ENCODE measurements around the genes OR4X1, OR4C13, OR8K3, APLNR and PRG2.

- RRBS, result no CpG with 5 or more reads among the region's 10 CpGs
These were observed 44.2 kb downstream of the PTPRJ start for GRCh38 chr11:48024385-48025104.

GRCh38 chr11:48052065-48052606, 71.8 kb downstream of the PTPRJ start:
- RRBS, result no CpG with 5 or more reads among the region's 5 CpGs

- RRBS, result no CpG with 5 or more reads among the region's 10 CpGs
These were observed 97.7 kb downstream of the PTPRJ start for GRCh38 chr11:48077807-48078614.

DNA sequence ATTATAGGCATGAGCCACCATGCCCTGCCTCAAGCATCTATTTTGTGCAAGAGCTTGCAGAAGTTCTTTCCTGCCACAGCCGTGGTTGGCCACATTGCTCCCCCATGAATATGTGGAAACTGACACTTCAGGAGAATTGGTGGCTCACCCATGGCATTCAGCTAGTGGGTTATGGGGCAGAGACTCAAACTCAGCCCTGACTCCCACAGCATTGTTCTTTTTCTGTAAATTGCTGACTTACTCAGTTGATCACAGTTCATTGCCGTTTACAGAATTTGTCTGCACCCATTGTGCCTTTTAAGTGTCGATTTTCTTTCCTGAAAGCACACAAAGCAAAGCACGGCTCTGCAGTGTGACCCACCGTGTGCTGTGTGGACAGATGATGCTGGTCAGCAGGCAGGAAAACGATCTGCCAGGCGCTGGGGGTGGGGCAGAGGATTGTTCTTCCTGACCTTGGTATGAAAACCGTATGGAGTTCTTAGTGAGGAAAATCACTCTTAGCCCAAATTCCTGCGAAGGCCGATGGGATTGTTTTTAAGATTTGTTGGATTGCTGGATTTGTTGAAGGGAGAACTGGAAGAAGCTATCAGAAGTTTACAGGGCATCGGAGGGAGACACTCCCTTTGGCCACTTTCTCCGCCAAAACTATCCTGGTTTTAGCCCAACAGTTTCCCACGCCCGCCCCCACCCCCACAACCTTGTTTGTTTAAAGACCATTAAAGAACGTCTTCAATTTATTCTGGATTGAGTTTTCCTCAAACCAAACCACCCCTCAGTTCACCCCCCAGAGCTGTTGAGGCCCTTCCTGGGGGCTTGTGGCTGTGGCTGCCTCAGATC, 115.7 kb downstream of the PTPRJ start:
- RRBS, result no CpG with 5 or more reads among the region's 15 CpGs

GRCh38 chr11:48099287-48099793, 117.3 kb upstream of the OR4B1 start:
- RRBS, result no CpG with 5 or more reads among the region's 6 CpGs

DNA sequence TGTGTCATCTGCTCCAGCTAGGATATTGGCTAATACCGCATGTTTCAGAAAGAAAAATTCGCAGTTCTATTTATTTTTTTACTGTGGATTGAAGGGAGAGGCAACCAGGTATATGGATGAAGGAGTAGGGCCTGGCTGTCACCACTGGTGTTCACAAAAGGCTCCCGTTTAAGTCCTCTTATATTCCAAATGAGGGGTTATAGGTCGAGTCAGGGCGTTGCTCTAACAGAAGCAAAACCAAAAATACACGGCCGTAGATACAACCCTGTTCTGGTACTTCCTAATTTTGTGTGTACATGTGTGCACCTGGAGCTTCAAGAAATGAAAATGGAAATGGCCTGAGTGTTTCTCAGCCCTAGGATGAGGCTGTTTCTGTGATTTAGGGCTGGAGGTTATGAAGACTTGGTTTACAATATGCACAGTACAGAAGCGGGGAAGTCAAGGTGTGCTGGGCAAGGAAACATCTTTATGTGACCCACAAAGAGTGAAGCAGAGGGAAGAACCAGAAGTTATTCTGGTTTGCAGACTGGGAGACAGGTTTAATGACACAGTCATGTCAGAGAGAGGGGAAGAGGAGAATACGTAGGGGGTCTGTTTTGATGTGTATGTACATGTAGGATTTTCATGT, 110.5 kb upstream of the OR4B1 start:
- RRBS, result no CpG with 5 or more reads among the region's 9 CpGs

- RRBS, result no CpG with 5 or more reads among the region's 7 CpGs
These were observed 107.1 kb upstream of the OR4B1 start for GRCh38 chr11:48109354-48110079.

DNA sequence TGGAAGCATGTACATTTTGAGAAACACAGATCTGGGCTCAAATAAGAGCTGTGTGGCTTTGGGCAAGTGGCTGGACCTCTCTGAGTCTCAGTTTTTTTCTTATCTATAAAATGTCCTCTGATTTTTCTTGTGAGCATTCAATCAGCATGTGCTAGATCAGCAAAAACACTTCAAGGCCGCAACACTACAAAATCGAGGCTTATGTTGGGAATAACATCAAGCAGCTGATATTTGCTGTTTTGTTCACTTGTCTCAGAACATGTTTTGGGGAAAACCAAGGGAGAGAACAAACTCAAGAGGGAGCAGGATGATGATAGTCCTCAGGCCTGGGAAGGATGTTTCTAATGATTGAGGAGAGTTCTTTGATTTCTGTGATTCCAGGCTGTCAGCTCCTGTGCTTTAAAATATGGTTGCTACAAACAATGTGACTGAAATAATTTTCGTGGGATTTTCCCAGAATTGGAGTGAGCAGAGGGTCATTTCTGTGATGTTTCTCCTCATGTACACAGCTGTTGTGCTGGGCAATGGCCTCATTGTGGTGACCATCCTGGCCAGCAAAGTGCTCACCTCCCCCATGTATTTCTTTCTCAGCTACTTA, at the start of gene OR4X1:
OR4X1 (plus strand) TSS at position 407 of the 598 bp plus-strand sequence.
- RRBS, result no CpG with 5 or more reads among the region's 3 CpGs

DNA sequence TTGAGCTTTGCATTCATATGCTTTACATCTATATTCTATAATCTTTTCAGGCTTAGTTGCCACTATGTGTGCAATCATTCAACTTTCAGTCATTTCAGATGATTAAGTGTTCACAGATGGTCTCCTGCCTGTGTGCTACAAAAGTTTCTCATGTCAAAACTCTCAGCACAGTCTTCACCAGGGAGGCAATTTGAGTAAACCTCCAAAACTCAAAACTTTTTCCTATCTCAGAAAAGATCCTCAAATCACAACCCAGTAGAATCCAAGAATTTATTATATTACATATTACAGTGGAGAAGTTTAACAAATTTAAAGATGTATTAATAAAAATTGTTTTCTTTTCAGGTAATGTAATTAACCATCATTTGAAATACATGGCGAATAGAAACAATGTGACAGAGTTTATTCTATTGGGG, at the start of gene OR4C13:
OR4C13 (plus strand) TSS at position 343 of the 416 bp plus-strand sequence.
- RRBS, result no CpG with 5 or more reads among the region's 1 CpG

DNA sequence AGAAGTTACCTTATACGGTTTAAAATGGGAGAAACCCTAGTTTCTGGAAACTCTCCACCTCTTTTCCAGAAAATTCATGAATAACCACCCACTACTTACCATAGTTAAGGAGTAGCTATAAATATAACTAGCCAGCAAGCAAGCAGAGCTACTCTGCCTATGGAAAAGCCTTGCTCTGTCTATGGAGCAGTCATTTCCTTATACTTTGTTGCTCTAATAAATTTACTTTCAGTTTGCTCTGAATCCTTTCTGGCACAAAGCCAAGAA, 54.8 kb upstream of the OR4C12 start:
- RRBS, result no CpG with 5 or more reads among the region's 1 CpG

DNA sequence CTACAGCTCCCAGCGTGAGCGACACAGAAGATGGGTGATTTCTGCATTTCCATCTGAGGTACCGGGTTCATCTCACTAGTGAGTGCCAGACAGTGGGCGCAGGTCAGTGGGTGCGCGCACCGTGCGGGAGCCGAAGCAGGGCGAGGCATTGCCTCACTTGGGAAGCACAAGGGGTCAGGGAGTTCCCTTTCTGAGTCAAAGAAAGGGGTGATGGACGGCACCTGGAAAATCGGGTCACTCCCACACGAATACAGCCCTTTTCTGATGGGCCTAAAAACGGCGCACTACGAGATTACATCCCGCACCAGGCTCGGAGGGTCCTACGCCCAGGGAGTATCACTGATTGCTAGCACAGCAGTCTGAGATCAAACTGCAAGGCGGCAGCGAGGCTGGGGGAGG, 92.2 kb downstream of the OR4A15 start:
- RRBS, result no CpG with 5 or more reads among the region's 21 CpGs

DNA sequence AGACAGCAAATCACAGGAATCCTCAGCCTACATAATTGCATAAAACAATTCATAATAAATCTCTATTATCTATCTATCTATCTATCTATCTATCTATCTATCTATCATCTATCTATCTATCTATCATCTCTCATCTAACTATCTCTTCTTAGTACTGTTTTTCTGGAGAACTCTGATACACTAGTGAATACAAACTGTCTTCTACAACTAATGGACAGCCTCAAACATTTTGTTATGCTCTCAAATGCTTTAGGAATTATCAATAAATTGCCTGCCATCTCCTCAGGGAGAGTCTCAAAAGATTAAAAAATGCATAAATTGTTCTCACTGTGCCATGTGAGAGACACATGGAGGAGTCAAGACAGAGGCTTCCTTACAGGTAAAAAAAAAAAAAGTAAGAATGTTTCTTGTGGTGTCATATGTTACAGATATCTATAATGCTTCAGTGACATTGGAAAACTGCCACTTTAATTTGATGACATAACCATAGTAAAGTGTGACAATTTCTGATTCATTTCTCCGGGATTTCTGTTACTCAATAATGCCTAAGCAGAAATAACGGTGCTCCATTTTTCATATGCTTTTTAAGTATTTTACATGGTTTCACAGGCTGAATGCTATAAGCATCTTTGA, at the start of gene OR8K3:
OR8K3 (plus strand) TSS at position 356 of the 633 bp plus-strand sequence.
- RRBS, result no CpG with 5 or more reads among the region's 2 CpGs

DNA sequence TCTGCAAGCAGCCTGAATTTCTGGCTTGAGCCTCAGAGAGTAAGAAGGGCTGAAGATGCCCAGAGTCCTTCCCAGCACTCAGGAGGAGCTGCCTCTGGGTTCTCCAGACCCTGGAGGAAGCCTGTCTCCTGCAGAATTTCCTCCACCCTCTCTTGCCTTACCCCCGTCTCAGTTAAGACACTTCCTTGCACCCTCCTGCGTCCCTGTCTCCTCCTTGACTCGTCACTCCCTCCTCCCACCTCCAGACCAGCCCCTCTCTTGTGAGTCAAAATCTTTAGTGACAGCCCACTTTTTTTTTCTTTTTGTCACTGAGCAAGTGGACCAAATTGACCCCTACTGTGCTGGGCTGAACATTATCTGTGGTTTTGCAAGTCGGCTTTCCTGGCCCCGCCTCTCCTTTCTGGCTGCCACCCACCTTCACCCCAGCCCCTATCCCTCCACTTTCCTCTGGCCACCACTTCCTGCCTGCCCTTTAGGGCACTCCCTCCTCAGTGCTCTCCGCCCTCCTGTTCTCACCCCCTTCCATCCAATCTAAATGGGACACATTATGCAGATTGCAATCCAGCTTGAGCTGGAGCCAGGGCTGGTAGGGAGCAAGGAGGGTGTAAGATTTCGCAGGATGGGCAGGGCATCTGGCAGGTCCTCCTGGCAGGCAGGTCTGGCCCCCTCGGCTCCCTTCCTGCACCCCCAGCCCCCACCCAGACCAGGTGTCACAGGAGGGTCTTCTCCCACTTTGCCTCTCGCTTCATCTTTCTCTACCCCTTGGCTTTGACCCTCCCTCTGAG, at the start of gene APLNR:
APLNR (minus strand) TSS at position 179 of the 785 bp plus-strand sequence.
- RRBS, result no CpG with 5 or more reads among the region's 9 CpGs

GRCh38 chr11:57330716-57331229, 4.9 kb downstream of the SSRP1 start:
- RRBS, result no CpG with 5 or more reads among the region's 8 CpGs

DNA sequence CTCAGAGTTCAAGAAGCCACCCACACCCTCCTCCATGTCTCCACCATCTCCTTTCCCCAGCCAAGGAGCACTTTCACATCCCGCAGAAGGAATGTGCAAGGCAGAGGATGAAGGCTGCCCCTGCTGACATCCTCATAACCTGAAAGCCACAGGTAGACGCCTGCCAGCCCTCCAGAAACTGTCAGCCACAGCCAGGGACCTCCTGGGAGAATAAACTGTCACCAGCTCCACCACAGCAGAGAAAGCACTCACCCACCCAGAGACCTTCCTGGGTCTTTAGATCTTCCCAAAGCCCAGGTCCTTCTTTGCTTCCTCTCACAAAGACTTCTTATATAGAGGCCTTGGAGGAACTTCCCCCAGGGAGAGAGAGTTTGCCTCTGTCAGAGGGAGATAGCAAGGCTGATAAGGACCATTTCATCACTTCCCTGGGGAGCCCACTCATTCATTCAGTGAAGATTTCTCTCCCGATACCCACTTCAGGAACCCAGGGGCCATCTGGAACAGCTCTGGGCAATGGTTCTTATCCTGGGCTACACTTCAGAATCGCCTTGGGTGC, at the start of gene PRG2:
PRG2 (minus strand) TSS at position 307 of the 556 bp plus-strand sequence.
- RRBS, result no CpG with 5 or more reads among the region's 4 CpGs

GRCh38 chr11:57453338-57453986, 6.9 kb upstream of the RTN4RL2 start:
- RRBS, result no CpG with 5 or more reads among the region's 3 CpGs

GRCh38 chr11:57480166-57481238, 20.2 kb downstream of the RTN4RL2 start:
- RRBS, result no CpG with 5 or more reads among the region's 11 CpGs

GRCh38 chr11:57511781-57512384, 3.6 kb downstream of the SLC43A1 start:
- RRBS, result no CpG with 5 or more reads among the region's 4 CpGs